ENCODE measurements around the gene WARS1.

DNA sequence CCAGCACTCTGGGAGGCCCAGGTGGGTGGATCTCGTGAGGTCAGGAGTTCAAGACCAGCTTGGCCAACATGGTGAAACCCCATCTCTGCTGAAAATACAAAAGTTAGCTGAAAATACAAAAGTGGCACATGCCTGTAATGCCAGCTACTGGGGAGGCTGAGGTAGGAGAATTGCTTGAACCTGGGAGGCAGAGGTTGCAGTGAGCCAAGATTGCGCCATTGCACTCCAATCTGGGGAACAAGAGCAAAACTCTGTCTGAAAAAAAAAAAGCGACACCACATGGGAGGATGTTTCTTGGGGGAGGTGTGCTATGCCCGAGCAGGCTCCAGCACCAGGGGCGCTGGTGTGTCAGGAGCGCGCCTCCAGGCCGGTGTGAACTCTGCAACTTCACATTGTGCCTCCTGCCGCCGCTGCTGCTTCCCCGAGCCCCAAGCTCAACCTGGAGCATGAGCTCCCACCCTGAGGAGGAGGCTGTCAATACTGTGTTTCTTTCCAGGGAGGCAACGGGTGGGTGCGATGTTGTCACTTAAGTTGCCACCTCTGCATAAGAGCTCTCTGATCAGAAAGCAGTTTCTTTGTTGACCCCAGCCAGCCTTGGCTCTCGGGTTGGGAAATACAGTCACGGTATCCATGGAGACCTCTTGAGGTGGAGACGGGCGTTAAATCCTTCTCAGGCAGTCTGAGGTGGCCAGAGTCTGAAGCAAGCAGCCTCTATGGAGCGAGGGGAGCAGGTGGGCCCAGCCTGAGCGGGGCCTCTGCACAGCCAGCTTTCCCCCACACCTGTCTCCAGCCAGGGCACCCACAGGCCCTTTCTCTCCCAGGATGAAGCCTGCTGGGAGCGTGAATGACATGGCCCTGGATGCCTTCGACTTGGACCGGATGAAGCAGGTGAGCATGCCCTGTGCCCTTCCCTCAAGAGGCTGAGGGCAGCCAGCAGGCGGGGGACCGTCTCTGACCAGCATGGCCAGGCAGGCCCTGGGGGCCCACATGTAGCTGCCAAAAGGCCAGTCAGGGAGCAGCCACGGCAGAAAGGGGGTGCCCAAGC, 18.8 kb downstream of the DEGS2 start:
- PRO-cap: unidirectional peak, plus-strand start at position 677 of the sequence
- RAMPAGE, long total RNA, 4 experiments: no peak in any of the 4 experiments

DNA sequence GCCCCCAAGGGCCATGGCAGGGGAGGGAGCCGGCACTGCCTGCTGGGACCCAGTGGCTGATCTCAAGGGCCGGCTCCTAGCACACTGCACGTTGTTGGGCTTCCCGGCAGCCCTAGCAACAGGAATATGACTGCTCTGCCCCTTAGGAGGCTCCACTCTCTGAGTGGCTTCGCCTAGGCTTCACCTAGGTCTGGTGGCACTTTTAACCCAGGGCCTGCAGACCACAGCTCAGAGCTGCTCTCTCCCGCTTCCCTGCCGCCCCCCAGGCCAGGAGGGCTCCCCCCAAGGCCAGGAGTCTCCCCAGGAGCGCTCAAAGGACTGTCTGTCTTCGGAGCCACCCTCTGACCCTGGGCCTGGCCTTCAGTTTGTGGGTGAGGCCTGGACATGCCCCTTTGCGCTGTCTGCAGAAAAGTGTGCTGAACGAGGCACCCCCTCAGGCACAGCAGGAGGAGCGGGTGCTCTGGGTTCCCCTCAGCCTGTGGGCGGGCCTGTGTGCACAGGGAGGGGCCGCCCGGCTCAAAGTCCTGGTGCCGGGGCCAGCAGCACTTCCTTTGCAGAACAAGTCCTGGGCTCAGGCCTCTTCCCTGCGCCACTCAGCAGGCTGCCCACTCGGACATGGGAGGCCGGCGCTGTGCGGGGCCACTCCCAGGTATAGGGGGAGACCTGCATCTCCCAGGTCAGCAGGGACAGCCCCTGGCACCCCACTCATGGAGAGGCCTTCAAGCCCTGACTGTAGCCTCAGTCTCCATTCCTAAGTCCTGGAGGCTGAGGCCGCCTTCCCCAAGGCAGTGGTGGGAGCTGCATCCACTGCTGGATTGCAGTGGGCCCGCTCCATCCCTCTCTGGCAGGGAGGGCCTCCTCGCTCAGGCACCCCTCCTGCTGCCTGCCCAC, 14.4 kb downstream of the DEGS2 start:
- PRO-cap: no peak
- RAMPAGE, long total RNA, 4 experiments: no peak in any of the 4 experiments

GRCh38 chr14:100192609-100193455, 33.4 kb upstream of the DEGS2 start:
- PRO-cap: bidirectional peak, plus-strand start at chr14:100193184, minus-strand start at chr14:100192882
- RAMPAGE, long total RNA, 4 experiments: start-site peak on the minus strand in 1 of 4 experiments, at chr14:100192851-100193029 at its widest, 7 reads per replicate

DNA sequence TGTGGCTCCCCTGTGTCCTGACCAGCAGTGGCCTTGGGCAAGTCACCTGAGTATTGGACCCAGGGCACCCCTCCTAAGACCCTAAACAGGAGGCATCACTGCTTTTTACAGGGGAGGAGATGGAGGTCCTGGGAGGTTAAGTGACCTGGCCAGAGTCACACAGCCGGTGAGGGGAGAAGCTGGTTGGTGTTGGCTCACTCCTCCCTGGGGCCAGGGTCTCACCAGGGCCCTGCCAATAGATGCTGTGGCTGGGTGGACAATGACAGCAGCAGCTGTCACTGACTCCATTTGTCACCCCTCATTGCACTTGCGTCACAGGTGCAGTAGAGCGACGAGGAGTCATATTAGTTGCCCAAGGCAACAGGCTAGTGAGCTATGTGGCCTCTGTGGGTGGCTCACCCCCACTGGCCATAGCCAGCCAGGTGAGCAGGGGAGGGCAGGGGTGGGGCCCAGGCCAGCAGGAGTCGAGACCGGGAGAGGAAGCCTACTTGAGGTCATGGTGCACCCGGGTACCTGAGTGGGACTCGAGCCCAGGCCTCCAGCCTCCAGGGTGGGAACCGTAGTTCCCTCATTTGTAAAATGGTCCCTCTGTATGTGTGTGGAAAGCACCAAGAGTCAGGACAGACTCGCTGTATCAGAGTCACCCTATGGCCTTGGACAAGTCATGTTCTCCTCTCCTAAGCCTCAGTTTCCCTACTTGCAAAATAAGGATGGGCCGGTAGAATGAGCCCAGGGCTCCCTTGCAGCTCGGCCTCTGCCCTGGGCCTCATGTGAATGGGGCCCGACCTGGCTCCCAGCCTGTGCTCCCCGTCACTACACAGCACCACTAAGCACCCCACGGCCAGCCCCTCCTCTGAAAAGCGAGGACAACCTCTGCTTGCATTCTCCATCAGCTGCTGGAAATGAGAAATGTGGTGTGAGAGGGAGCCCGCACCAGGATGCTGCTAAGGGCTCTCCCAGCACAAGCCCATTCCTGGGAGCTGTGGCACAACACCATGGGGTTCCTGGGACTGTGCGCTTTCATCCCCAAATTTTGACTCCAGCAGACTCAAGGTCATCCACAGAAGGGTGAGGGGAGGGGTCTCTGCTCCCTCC, 9.9 kb downstream of the SLC25A47 start:
- PRO-cap: no peak
- RAMPAGE, long total RNA, 4 experiments: no peak in any of the 4 experiments

GRCh38 chr14:100371590-100372245, 3.4 kb downstream of the WARS1 start:
- PRO-cap: no peak
- RAMPAGE, long total RNA, 4 experiments: no peak in any of the 4 experiments

DNA sequence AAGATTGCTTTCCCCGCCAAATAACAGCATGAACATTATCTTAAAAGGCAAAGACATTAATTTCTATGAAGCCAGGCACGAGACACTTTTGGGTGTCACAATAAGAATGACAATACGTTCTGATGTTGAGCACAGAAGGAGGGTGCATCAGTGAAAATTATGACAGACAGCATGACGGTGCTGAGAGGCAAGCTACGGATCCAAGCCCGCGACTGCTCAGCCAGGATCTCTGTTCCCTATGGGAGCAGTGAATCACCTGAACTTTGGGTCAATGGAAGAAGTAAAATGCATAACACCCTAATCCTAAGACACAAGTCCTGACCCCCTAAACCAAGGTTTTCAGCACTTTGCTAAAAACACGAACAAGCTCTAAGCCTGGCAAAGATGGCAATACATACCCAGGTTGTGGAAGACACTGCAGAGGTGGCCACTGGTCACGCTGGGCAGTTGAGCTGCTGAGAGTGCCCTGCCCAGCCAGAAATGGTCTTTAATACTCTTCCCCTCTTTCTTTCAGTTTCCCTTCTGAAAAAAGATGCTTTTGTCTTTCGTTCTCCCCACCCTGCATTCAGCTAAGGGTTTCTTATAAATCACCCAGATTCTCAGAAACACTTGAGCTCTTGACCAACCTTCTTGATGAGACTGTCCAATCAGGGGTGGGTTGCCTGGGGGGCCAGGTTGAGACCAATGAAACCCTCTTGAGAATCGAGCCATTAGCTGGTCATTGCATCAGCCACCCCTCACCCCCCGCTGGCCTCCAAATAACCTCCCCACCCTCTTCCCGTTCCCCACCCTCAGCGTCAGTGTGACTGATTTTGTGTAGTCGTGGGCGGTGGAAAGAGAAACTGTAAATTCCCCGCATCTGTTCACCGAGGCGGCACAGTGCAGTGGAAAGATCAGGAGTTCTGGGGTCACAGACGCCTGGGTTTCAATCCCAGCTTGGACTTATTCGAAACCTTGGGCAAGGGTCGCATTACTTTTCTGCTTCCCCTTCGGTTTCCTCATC, at the start of gene WARS1:
WARS1 (minus strand) TSS at position 463 of the 1,003 bp plus-strand sequence.
- PRO-cap: unidirectional peak, plus-strand start at position 874 of the sequence
- RAMPAGE, long total RNA, 4 experiments: start-site peak on the minus strand in 2 of 4 experiments, centred at positions 465 to 610 of the sequence, 12 to 98 reads per replicate

DNA sequence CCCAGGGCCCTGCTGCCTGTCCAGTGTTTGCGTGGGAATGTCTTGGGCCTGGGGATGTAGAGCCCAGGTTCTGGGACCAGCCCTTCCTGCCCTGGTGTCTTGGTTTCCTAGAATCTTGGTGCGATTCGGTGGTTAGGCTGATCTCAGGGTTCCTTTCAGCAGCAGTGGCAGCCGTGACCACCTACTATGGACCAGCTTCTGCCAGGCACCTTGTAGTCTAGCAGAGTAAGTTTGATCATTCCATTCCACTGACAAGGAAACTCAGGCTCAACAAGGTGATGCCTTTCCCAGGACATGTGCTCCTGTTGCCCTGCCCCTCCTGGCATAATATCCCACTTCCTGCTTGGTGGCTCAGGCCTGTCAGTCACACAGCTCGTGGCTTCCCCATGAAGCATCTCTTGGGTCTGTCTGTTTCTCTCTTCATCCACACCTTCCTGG, 48.3 kb downstream of the WDR25 start:
- PRO-cap: no peak
- RAMPAGE, long total RNA, 4 experiments: no peak in any of the 4 experiments

GRCh38 chr14:100486340-100486656, 100.9 kb downstream of the BEGAIN start:
- PRO-cap: no peak
- RAMPAGE, long total RNA, 4 experiments: start-site peak on the plus strand in 1 of 4 experiments, at chr14:100486442-100486698 at its widest, 5 reads per replicate

DNA sequence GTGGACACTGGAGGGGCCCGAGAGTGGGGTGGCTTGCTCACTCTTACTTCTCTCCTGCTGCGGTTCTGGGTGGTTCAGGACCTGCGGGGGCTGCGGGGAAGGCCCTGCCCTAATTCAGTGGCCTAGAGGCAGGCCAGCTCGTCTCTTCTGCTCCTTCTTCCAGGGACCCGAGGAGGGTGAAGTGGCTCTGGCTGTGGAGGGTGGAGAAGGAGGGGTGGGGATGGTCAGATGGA, 87.1 kb downstream of the BEGAIN start:
- PRO-cap: no peak
- RAMPAGE, long total RNA, 4 experiments: no peak in any of the 4 experiments

DNA sequence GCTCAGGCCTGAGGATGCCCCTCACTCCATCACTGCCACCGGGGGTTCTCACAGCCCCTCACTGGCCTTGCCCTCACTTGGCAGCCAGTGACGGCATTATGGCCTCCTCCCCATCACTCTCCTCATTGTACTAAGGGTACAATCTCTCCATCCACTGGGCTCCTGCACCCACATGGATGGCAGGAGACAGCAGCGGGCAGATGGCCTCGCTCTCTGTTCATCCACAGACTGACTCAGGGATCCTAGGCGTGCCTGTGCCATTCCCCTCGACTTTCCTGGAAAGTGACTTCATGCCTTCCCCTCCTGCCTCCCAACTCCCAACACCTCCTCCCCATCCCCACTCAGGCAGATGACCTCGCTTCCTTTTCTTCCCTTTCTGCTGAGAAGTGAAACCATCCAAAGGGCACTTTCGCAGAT, 29.7 kb downstream of the BEGAIN start:
- PRO-cap: no peak
- RAMPAGE, long total RNA, 4 experiments: no peak in any of the 4 experiments

- PRO-cap: no peak
- RAMPAGE, long total RNA, 4 experiments: no peak in any of the 4 experiments
Measured at GRCh38 chr14:100664790-100665226, 61.9 kb upstream of the DLK1 start.

- PRO-cap: no peak
- RAMPAGE, long total RNA, 4 experiments: no peak in any of the 4 experiments
Measured at GRCh38 chr14:100669283-100670021, 57.2 kb upstream of the DLK1 start.

GRCh38 chr14:100898700-100899286, 4.7 kb downstream of the RTL1 start:
- PRO-cap: no peak
- RAMPAGE, long total RNA, 4 experiments: no peak in any of the 4 experiments

DNA sequence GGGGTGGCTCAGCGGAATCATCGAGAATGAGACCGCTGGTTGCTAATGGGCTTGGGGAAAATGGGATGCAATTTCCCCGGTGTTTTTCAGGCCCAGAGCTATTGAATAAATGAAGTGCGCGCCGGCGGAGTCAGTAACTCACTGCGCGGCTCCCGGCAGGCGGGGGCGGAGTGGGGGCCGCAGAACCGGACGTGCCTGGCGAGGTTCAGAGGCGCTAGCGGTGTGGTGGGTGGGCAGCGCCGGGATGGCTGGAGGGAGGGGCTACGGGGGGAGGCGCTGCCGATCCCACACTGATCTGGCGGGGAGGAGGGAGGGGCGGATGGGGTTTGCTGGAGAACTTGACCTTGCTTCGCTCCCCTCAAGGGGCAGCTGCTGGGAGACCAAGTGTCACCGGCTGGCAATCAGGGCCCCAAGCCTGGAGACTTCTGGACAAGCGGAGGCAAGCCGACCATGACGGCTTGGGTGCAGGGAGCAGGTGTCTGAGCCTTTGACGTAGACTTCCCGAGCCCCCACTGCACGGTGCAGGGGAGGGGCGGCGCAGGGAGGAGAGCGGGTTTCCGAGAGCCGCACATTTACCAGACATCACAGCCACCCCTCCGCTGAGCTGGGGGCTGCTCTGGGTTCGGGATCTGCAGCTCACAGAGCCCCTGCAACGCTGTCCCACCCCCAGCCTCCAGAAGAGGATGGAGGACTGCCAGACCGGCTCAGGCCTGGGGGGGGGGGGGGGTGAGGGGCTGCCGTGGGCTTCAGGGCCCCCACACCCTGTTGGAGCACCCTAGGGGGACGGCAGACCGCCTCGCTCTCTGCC, 174.1 kb upstream of the RTL1 start:
- PRO-cap: no peak
- RAMPAGE, long total RNA, 4 experiments: no peak in any of the 4 experiments

GRCh38 chr14:101120455-101120930, 217.0 kb upstream of the RTL1 start:
- PRO-cap: no peak
- RAMPAGE, long total RNA, 4 experiments: no peak in any of the 4 experiments

- PRO-cap: unidirectional peak, plus-strand start at chr14:101365244
- RAMPAGE, long total RNA, 4 experiments: no peak in any of the 4 experiments
Measured at GRCh38 chr14:101364515-101365394, 396.8 kb upstream of the PPP2R5C start.

- PRO-cap: no peak
- RAMPAGE, long total RNA, 4 experiments: no peak in any of the 4 experiments
Measured at GRCh38 chr14:101402886-101403733, 358.4 kb upstream of the PPP2R5C start.

GRCh38 chr14:101476903-101477424, 284.5 kb upstream of the PPP2R5C start:
- PRO-cap: no peak
- RAMPAGE, long total RNA, 4 experiments: no peak in any of the 4 experiments

DNA sequence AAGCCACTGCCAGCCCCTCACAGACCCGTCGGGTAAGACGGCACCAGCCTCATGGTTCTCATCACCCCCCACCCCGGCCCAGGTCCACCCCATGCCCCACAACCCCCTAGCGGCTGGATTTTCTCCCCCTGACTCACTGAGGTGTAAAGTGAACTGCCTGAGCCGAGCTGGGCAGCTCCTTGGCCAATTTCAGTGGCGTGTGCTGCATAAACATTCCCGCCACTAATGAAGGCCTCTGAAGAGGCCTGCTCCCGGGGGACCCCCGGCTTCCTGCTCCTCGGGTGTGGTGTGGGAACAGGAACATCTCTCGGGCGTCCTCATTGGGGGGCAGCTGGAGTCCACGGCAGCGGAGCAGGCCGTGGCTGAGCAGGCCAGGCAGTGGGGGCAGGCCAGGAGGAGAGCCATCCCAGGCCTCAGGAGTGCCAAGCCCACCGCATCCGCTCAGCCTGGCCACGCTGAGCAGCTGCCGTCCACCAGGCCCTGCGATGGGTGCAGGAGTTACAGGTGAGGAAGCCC, 249.4 kb upstream of the PPP2R5C start:
- PRO-cap: unidirectional peak, plus-strand start at position 320 of the sequence
- RAMPAGE, long total RNA, 4 experiments: no peak in any of the 4 experiments

- PRO-cap: bidirectional peak, plus-strand start at chr14:101518953, minus-strand start at chr14:101518862
- RAMPAGE, long total RNA, 4 experiments: no peak in any of the 4 experiments
Measured at GRCh38 chr14:101518651-101519295, 242.7 kb upstream of the PPP2R5C start.

Data from suprapubic skin (tissue), 4 donors.